GM19239 (cell line): Measurements from ENCODE around the gene AXDND1.

GRCh38 chr1:176691645-176691964, 228.6 kb downstream of the PAPPA2 start:
- RRBS: no CpG with 5 or more reads among the region's 2 CpGs

DNA sequence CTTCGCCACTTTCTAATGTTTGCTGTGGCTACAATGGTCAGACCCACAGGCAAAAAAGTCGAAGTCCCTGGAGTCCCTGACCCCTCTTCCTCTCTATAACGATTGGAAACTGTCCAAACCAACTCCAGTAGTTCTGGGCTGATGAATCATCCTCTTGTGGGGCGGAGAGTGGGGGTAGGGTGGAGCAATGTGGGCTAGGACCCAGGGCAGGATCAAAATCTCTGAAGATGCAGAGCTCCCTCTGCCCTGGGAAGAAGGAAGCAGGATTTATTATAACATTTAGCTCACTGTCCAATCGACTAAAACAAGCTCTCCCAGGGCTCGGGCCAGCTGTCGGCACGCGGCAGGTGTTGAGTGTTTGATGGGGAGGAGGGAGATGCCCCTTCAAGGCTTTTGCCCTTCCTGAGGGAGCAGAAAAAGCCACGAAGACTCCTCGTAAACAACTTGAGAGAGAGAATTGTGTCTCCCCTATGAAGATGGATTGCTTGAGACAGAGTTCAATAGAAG, 85.7 kb downstream of the BRINP2 start:
- RRBS: no CpG with 5 or more reads among the region's 11 CpGs

DNA sequence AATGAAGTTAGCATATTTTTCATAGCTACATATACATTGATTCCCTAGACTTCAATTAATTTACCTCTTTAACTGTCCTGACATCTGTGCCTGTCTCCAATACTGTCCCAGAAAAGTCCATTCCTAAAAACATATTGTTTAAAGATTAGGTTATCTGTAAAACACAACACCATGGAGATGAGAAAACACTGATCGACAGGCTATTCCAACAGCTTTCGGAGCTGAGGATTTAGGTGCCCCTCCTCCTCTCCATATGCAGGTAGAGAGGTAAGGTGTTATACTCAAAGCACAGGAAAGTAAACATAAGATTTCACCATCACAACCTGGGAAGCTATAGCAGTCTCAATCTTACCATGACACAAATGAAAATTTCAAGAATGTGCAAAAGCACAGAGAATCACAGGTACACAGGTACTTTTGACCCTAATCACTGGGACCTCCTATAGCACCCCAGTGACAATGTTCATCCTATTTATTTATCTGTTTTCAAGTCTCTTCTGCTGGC, 60.9 kb upstream of the RASAL2 start:
- RRBS: no CpG with 5 or more reads among the region's 2 CpGs

- RRBS: no CpG with 5 or more reads among the region's 2 CpGs
These were observed 80.4 kb downstream of the TEX35 start for GRCh38 chr1:178593326-178593674.

DNA sequence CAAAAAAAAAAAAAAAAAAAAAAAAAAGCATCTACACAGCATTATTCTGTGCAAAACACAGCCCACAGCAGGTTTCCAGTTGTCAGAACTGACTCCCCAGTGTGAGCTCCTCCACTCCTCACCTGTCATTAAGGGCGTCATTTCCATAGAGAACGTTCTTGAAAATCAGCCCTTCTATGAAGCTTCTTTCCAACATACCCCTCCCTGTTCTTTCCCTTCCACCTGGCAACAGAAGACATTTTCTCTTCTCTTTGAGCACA, 92.8 kb downstream of the TEX35 start:
- RRBS: no CpG with 5 or more reads among the region's 2 CpGs

- RRBS: no CpG with 5 or more reads among the region's 9 CpGs
These were observed 73.4 kb upstream of the RALGPS2 start for GRCh38 chr1:178651628-178652012.

DNA sequence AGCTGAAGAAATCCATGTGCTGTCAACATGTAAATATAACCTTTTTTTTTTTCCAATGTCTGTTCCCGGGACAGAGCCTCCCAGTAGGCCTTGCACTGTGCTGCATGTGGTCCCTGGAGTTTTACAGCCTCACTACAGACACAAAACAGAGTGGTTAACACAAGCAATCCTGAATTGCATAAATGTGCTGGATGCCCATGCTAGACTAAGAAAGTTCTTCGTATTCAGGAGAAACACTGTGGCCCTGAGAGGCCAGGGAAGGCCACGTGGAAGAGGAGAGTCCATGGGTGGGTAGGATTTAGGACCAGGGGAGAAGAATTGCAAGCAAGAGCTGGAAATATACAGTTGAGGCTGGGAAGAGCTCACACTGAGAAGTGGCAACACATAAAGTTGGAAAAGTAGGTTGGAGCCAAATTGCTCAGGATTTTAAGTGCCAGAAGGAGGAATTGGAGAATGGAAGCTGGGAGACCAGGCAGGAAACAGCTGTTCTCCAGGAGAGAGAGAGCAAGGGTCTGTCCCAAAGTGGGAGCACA, 62.5 kb upstream of the ANGPTL1 start:
- RRBS: no CpG with 5 or more reads among the region's 3 CpGs

- RRBS: no CpG with 5 or more reads among the region's 6 CpGs
These were observed 21.9 kb downstream of the TOR3A start for GRCh38 chr1:179103654-179104259.

DNA sequence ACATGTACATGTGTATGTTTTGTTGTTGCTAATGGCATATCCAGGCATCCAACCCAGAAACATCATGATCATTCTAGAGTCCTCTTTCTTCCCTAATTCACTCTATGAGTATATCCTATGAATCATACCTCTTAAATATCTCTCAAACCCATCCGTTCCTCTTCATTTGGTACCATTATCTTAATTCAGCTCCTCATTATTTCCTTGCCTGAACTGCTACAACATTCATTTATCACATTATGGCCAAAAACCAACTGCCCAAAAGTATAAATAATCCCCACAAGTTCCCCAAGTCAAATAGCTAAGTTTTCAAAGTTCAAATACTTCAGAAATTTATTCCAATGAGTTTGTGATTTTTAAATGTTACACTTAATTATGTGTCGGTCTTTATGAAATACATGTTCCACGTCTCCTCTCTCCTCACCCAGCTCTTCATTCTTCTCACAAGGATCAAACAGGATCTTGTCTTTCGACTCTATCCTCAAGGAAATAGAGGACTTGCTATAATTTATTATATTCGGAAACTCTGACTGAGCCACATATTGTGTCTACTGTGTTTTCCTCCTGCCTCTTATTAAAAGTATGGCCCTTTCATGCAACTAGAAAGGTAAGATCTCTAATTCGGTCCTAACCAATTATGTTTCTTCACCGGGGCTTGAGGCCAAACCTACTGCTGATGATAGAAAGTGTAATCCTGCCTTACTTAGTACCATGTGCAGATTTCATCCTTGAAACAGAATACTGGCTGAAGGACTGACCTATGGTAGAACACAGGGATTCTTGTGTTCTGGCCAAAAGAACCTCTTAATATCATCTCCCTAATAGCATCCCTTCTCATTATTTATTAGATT, 72.3 kb downstream of the TOR3A start:
- RRBS: no CpG with 5 or more reads among the region's 7 CpGs

DNA sequence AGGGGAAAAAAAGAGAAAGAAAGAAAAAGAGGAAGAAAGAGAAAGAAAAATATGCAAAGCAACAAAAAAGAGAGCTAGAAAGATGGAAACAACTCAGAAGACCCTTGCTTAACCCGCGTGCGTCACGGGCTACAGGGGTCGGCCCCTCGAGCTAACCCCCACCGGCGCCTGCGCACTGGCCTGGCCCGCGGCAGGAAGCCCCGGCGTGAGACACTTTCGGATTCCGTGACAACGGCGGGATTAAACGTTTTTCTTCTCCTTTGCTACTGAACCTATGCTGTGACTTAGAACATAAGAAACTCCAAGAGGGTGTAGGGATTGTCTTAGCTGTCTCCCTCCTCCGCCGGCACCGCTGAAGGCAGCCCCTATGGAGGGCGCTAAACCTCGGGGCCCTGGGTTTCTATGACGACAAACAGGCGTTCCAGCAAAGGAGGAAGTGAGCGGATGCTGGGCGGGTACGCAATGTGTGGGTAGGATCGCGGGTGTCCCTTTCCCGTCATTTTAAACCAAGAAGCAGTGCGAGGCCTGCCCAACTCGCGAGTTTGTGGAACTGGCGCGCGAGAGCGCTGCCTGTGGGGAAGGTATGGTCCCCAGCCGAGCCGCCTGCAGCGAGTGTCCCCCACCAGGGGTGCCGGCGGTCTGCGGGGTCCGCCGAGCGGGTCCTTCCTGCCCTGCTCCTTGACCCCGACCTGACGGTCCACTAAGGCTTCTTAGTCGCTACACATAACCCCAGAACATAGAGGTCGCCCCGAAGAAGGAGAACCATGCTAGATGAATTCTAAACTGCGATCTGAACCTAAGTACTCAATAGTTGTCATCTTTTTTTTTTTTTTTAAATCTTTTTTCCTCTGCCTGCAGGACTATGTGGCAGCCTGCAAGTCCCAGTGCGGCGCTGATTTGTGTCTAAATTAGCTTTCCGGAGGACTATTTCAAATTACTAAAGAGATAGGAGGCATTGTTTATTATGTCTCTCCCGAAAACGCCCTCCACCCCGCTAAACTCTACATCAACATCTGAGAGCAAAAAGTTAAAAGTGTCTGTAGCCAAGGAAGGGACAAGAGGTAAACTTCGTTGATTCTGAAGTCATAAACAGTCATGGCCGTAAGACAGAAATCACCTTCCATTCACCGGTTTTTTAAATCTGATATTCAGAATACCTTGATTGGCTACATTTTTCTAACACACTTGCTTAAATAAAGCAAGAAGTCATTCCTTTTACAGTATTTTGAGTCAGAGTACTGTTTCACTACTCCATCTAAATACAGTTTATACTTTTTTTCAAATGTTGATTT, at the start of gene AXDND1:
TSS of gene AXDND1 (plus strand) at position 426 of the 1,292 bp plus-strand sequence.
- RRBS: 3% methylated on average over 6 of the region's 62 CpGs

GRCh38 chr1:179954979-179955760, 560 bp downstream of the CEP350 start:
- RRBS: 0% methylated on average over 3 of the region's 45 CpGs

DNA sequence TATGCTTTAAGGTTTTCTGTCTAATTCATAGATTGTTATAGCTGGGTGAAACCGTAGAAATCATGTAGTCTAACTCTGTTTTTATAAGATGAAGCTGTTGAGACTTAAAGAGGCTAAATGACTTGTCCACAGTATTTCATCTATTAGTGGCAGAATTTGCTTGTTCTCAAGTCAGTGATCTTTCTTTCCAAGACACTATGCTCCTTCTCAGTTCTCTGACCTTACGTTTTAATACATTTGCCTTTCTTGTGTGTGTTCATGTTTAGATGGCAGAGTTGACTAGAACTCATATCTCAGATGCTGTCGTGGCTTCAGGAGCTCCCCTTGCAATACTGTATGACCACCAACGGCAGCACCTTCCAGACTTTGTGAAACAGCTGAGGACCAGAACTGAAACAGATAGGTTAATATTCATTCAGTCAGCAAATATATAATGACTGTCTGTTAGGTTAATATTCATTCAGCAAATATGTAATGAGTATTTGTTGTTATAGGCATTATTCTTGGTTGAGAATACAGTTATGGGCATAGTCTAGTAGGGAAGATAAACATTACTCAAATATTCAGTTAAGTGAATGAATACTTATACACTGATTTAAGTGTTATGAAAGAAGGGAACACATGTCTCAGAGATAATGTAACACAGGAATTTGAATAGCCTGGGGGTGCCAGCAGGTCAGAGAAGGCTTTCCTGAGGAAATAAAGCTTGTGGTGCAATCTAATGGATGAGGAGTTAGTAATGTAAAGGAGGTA, 88.4 kb downstream of the CEP350 start:
- RRBS: no CpG with 5 or more reads among the region's 4 CpGs

DNA sequence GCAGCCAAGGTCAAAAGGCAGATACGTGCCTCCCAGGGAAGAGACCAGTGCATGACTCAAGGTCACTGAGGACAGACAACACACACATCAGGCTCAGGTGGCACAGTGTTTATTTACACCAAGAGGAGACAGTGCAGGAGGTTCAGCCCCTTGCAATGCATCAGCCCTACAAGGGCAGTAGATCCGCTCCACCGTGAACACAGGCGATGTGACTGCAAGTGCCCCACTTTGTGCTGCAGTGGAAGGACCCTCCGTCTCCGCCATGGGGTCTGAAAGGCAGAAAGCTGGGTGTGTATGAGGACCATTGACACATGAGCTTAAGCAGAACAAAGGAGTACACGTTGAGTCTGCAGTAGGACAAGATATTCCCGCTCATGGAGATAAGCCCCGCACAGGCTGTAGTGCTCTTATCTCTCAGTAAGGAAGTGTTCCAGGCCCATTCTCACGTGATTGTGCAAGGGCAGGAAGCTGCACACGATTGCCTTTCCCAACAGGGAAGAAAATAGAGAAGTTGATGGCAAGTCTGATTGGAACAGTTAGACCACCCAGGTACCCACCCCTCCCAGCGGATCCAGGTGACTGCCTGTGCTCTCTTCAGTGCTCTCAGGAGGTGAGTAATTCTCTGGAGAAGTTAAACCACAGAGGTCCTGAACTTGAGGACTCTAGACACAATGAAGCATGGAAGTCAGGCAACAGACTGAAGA, 37.5 kb upstream of the QSOX1 start:
- RRBS: no CpG with 5 or more reads among the region's 12 CpGs

- RRBS: no CpG with 5 or more reads among the region's 26 CpGs
These were observed 700 bp downstream of the QSOX1 start for GRCh38 chr1:180155238-180155900.

- RRBS: 92% methylated on average over 7 of the region's 23 CpGs
These were observed 33.8 kb upstream of the LHX4 start for GRCh38 chr1:180196017-180196845.

- RRBS: no CpG with 5 or more reads among the region's 4 CpGs
These were observed 39.8 kb downstream of the LHX4 start for GRCh38 chr1:180269958-180270267.

- RRBS: no CpG with 5 or more reads among the region's 6 CpGs
These were observed 19.1 kb upstream of the ACBD6 start for GRCh38 chr1:180521431-180521891.

GRCh38 chr1:180912123-180912681, 495 bp upstream of the KIAA1614 start:
- RRBS: 1% methylated on average over 16 of the region's 61 CpGs

DNA sequence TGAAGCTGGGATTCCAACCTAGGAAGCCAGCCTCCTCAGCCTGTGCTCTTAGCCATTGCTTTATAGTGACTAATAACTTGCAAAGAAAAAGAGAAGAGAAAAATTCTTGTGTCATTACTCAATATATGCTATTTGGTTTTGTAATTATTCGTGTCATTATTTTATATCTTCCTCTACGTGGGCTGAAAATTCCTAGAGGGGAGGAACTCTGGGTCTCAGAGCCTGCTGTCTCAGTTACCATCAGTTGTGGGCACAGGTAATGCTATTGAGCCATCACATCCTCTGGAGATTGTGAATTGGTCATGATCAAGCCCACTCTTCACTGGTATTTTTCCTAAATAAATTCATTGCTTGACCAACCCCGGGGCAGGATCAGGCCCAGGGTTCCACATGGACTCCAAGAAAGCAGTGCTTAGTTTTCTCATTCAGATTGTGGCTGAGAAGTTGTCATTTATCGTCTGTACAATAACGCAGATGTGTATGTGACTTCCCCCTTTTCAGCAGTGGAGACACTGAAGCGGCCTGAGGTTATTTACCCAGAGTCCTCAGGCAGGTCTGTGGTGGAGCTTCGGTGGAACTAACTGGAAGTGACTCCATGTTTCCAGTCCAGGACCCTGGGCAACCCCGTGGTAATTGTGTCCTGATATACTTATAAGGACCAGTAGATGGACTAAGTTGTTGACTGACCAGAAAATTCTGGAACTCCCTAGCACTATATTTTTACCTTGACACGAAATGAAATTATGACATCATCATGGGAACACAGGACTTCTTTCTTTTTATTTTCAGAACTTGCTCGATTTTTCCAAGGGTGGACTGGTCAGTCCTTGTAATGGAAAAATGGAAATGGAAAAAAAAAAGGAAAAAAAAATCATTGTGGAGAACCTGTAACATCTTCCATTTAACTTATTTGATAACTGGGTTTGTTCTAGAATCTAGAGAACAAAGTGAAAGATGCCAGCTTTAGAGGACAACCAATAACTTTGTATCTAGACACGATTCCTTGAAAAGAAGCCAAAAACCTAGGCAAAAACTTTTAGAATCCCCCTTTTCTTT, 1.1 kb upstream of the IER5 start:
- RRBS: no CpG with 5 or more reads among the region's 11 CpGs